ENCODE results near the gene NRSN1.

DNA sequence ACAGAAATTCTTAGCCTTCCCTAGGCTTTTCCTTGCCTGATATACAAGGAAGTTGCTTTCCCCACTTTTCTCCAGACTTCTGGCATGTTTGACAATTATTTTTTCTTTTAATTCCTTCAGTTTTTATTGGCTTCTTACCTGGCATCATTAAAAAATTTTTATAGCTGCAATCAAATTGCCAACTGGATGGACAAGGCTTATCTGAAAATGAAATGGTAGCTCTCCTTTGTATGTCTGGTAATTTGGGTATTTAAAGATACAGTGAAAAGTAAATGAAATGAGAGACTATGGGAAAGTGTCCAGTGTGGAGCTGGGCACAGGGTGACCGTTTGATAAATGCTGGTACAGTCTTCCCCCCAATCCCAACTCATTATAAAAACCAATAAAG, 15.3 kb downstream of the E2F3 start:
- PRO-cap, 4 experiments, result no peak in any of the 4 experiments
- RAMPAGE, long total RNA, 4 experiments, result no peak in any of the 4 experiments

- PRO-cap, 4 experiments, result no peak in any of the 4 experiments
- RAMPAGE, long total RNA, 4 experiments, result no peak in any of the 4 experiments
These were observed 42.7 kb upstream of the CDKAL1 start for GRCh38 chr6:20491036-20492409.

GRCh38 chr6:20534928-20535335, 675 bp downstream of the CDKAL1 start:
- PRO-cap, 4 experiments, result no peak in any of the 4 experiments
- RAMPAGE, long total RNA, 4 experiments, result no peak in any of the 4 experiments

DNA sequence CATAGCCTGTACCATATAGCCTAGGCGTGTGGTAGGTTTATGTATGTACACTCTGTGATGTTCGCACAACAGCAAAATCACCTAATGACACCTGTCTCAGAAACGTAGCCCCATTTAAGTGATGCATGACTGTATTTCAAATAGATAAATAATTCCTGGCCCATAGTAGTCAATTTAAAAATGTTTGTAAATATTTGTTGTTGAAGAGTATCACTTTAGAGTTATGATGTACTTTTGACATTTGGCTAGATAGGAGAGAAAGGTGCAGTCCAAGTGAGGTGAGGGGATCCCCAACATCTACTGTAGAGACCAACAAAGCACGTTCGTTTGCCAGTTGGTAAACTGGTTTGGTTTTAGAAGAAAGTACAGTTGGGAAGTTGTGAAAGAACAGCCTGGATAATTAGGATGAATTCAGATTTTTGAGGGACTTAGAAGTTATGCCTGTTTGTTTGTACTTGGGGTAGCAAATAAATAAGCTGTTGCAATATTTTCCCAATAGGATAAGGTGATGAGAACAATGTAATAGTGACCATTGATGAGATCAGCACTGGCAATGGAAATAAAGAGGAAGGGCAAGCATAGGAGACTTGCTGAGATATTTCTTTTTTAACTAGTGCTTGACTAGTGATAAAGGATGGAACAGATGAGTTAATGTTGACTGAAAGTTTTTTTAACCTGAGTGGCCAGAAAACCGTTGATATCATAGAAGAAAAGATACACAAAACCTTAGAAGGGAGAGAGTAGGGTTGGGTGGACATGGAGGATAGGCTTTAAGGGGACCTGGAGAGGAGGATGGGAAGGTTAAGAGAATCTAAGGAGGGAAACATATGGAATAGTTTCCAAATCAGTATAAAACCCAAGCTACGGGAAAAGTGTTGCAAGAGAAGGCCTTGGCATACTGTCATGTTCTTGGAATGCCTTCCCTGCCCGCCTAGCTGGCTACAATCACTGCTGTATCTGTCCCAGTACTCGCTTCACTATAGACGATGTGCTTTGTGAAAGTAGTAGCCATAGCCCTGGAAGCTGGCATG, 498.8 kb downstream of the CDKAL1 start:
- PRO-cap, 4 experiments, result no peak in any of the 4 experiments
- RAMPAGE, long total RNA, 4 experiments, result no peak in any of the 4 experiments

DNA sequence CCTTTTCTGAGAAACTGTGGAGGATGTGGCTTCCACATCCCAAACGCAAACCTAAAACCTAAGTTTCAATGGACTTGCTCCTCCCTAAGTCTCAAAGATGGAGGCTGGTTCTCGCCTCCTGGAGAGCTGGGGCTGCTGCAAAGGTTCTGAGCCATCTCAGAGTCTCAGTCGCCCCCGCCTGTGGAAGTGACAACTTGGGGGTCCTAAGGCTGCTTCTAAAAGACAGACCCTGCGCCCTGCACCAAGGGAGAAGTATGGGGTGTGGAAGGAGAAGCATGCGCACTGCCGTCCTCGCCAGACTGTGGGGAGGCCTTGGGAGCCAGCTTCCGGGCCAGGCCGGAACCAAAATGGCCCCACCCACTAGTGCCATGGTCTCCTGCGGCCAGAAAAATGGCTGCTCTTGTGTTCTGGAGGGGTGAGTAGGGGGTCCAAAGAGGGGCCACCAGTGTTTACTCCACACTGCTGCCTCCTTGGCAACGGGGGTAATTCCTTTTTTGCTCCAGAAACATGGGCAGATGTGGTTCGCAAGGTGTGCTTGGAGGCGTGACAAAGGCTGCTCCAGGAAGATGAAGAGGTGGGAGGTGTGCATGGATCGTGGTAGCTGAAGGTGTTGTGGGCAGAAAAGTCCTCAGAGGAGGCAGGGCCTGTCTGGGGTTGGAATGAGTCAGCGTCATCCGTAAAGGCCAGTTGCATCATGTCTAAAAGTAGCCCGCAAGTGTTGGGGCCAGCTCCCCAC, 329.9 kb upstream of the SOX4 start:
- PRO-cap, 4 experiments, result no peak in any of the 4 experiments
- RAMPAGE, long total RNA, 4 experiments, result no peak in any of the 4 experiments

GRCh38 chr6:21597064-21597290, 3.4 kb downstream of the SOX4 start:
- PRO-cap, 4 experiments, result no peak in any of the 4 experiments
- RAMPAGE, long total RNA, 4 experiments, result no peak in any of the 4 experiments

- PRO-cap, 4 experiments, result no peak in any of the 4 experiments
- RAMPAGE, long total RNA, 4 experiments, result no peak in any of the 4 experiments
These were observed 70.8 kb downstream of the SOX4 start for GRCh38 chr6:21663887-21665154.

DNA sequence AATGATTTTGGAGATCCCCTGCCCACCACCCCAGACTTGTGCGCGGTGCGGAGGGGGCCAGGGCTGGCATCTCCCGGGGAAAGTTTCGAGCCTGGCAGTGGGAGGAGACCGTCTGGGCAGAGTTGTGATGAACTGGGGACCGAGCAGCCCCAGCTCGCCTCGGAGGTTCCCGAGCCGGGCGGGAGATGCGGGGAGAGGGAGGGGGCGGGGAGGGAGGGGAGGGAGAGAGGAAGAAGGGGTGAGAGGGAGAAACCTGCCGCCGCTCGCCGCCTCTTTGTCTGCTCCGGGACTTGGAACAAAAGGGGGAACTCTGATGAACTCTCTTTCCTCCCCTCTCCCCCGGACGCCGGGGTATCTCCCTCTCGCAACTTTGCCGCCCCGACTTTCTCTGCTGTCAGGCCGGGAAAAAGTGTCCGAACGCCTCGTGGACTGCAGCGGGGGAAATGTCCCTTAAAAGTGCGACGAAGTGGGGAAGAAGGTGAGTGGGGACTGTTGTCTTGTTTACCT, 72.7 kb downstream of the SOX4 start:
- PRO-cap, 4 experiments, result no peak in any of the 4 experiments
- RAMPAGE, long total RNA, 4 experiments, result no peak in any of the 4 experiments

DNA sequence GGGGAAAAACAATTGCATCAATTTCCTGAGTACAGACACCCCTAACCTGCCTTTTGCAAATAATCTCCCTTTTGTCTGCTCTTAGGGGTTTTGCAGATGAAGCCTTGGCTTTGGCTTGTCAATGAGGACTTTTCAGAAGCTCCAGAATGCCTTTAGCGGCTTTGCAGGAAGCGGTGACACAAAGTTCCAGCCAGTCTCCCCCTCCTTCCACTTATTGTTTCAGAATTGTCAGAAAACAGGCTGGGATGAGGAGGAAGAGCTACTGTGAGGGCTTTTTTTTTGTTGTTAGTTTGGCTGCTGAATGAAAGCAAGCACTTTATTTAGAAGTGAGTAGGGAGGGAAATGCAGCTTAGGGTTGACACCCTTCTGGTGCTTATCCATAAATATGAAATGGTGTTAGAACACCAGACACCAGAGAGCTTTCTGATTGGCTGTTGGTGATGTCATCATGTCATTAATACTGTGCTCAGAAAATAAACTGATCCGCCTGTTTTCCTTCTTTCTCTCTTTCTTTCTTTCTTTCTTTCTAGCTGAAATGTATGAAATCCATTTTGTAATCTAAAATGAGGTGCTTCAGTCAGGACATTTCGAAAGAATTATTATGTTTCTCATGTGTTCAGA, 251.5 kb downstream of the SOX4 start:
- PRO-cap, 4 experiments, result no peak in any of the 4 experiments
- RAMPAGE, long total RNA, 4 experiments, result no peak in any of the 4 experiments

GRCh38 chr6:21921924-21922487, 328.5 kb downstream of the SOX4 start:
- PRO-cap, 4 experiments, result no peak in any of the 4 experiments
- RAMPAGE, long total RNA, 4 experiments, result no peak in any of the 4 experiments

GRCh38 chr6:22112933-22113523, 183.8 kb downstream of the PRL start:
- PRO-cap, 4 experiments, result no peak in any of the 4 experiments
- RAMPAGE, long total RNA, 4 experiments, result no peak in any of the 4 experiments

- PRO-cap, 4 experiments, result no peak in any of the 4 experiments
- RAMPAGE, long total RNA, 4 experiments, result no peak in any of the 4 experiments
These were observed 150.9 kb downstream of the PRL start for GRCh38 chr6:22145872-22146439.

GRCh38 chr6:24125868-24126521, at the start of gene NRSN1:
TSS of gene NRSN1 (plus strand) at chr6:24126215.
- PRO-cap, 4 experiments, result peak in 1 of 4 experiments; most common plus-strand start chr6:24126249 (in 1)
- RAMPAGE, long total RNA, 4 experiments, result no peak in any of the 4 experiments

GRCh38 chr6:24394960-24395500, 7.7 kb upstream of the MRS2 start:
- PRO-cap, 4 experiments, result no peak in any of the 4 experiments
- RAMPAGE, long total RNA, 4 experiments, result no peak in any of the 4 experiments

DNA sequence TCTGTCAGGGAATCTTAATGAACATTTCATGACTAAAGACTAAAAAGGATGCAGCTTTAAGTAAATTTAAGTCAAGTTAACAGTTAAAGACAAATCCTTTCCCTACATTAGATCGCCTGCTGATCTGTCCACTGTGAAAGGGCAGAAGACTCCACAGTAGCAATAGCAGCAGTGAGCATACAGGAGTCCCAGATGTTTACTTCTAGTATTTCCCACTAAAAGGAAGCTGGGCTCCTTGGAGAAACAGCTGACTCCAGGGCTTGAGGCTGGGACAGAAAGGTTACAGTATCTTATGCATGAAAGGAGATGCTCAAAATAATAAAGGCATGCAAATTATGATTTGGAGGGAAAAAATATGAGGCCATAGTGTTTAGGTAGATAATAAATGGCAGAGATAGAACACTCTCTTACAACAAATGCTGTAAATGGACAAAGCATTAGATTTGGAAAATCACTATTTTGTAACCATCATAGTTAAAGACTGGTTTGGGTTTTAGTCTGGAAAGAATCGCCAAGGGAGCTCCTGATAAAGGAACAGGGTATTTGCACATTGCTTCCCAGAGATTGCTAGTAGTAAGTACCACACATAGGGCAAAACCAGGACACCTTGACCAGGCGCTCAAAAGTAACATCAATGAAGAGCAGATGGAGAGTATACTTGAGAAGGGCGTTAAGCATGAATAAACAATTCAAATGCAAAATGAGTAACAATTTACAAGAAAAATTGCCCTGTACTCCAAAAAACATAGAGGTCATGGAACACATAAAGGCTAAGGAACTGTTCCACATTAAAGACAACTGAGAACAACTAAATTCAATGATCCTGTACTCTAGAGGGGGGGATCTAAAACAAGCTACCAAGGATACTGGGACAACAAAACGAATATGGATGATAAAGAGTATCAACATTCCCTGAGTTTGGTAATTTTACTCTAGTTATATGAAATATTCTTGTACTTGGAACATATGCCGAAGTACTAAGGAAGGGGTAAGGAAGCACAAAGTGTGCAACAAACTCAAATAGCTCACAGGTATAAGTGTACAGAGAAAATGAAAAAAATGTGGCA, 15.4 kb downstream of the C6orf62 start:
- PRO-cap, 4 experiments, result no peak in any of the 4 experiments
- RAMPAGE, long total RNA, 4 experiments, result no peak in any of the 4 experiments

DNA sequence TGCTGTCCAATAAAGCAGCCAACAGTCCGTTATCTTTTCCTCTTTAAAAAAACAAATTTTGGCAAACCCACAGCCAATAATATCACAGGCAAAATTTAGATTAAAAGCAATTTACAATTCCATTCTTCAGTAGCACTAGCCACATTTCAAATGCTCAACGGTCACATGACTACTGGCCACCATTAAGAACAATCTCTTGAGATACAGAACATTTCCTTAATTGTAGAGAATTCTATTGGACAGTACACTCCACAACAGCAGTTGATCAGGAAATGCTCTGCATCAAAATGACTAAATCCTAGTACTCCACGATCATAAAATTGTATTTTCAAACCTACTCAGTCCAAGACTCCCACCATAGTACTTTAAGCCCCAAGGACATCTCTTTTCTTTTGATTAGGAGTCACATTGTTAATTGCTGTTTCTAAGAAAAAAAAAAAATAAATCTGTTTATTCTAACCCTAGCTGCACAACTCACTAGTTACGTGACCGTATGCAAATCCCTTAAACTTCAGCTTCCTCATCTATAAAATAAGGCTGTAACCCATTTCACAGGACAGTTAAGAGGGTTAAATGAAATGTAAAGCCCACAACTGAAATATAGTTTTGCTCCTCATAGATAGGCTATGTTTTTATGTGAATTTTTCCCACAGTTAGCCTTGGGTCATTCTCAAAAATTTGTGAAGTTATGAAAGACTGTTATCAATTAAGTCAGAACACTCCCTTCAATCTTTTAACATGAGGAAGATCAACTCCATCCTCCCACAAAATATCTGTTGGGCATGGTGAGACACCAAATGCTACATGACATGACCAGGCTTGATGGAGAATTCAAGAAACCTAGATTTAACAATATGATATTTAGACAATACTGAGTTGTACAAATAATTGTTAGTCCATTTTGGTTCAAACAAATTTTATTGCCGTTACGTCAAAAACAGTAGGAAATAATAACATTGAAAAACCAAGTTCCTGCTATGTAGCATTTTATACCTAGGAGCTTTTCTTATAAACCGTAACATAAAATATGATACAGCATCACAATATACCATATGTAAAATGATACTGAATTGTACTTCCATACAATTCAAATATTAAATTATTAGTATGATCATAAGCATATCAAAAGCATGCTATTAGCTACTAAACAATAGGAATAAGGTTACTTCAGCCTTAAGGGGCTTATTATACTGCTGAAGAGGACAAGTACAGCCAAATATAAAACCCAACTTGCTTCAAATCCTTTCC, 9.5 kb downstream of the C6orf62 start:
- PRO-cap, 4 experiments, result peak in 1 of 4 experiments; most common minus-strand start position 391 of the sequence (in 1)
- RAMPAGE, long total RNA, 4 experiments, result no peak in any of the 4 experiments

GRCh38 chr6:24718889-24718965, 227 bp downstream of the C6orf62 start:
- PRO-cap, 4 experiments, result no peak in any of the 4 experiments
- RAMPAGE, long total RNA, 4 experiments, result no peak in any of the 4 experiments

GRCh38 chr6:24719982-24720992, 1.3 kb upstream of the C6orf62 start:
- PRO-cap, 4 experiments, result peak in 4 of 4 experiments; most common plus-strand start chr6:24720252 (in 2); most common minus-strand start chr6:24720392 (in 4)
- RAMPAGE, long total RNA, 4 experiments, result start-site peak on the plus strand in 1 of 4 experiments, at chr6:24720268-24720280 at its widest, 15 reads per replicate; start-site peak on the minus strand in 4 of 4 experiments, at chr6:24720379-24720909 at its widest, 18 to 376 reads per replicate

DNA sequence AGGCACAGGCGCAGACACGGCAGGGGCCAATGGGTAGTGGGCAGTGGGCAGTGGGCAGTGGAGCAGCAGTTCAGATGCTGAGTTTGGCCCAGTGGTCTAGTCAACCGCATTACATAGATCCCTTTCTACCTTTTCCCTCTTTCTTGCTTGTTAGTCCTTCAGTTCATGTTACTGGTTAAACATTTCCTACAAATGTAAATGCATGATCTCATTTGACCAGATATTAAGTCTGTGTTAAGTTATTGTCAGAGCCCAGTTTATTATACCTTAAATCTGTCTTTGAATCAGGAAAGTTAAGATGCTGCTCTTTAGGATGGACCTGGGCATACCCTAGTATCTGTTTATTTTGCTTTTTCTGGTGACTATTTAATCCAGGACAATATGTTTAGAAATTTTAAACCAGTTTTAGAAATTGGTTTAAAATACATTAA, 1.8 kb downstream of the GMNN start:
- PRO-cap, 4 experiments, result no peak in any of the 4 experiments
- RAMPAGE, long total RNA, 4 experiments, result no peak in any of the 4 experiments

GRCh38 chr6:24783334-24784421, 8.9 kb downstream of the GMNN start:
- PRO-cap, 4 experiments, result no peak in any of the 4 experiments
- RAMPAGE, long total RNA, 4 experiments, result no peak in any of the 4 experiments

Measured in spleen (tissue), 7 donors.